SK-MEL-5 (cell line): ENCODE data around the genes RHOC, PPM1J and RSBN1.

GRCh38 chr1:112687968-112689186, 13.9 kb downstream of the MOV10 start:
RAMPAGE:
- cytosol, long total RNA, result no peak
- long total RNA, result no peak
- nucleus, long total RNA, result no peak

DNA sequence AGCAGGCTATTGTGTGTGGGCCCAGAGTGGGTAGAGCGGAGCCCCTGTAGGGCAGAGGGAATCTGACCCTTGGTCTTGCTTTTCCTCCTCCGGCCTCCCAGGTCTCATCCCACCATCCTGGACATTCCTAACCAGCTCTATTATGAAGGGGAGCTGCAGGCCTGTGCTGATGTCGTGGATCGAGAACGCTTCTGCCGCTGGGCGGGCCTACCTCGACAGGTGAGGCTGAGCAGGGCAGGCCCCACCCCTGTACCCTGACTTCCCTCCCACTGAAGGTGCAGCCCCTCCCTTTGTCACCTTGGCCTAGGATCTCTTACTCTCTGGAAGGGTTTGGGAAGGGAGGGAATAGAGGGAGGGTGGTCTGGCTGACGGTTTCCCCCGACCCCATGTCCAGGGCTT, 9.0 kb downstream of the RHOC start:
RAMPAGE:
- cytosol, long total RNA, result no peak
- long total RNA, result no peak
- nucleus, long total RNA, result no peak

RAMPAGE:
- cytosol, long total RNA, result start-site peak on the minus strand at chr1:112707096-112707153, 766 and 735 reads in 2 replicates
- long total RNA, result start-site peak on the minus strand at chr1:112707093-112707164, 198 and 420 reads in 2 replicates
- nucleus, long total RNA, result no peak
These were observed at the start of gene RHOC for GRCh38 chr1:112707045-112707704. Gene RHOC, minus strand, starts transcription at chr1:112707127.

DNA sequence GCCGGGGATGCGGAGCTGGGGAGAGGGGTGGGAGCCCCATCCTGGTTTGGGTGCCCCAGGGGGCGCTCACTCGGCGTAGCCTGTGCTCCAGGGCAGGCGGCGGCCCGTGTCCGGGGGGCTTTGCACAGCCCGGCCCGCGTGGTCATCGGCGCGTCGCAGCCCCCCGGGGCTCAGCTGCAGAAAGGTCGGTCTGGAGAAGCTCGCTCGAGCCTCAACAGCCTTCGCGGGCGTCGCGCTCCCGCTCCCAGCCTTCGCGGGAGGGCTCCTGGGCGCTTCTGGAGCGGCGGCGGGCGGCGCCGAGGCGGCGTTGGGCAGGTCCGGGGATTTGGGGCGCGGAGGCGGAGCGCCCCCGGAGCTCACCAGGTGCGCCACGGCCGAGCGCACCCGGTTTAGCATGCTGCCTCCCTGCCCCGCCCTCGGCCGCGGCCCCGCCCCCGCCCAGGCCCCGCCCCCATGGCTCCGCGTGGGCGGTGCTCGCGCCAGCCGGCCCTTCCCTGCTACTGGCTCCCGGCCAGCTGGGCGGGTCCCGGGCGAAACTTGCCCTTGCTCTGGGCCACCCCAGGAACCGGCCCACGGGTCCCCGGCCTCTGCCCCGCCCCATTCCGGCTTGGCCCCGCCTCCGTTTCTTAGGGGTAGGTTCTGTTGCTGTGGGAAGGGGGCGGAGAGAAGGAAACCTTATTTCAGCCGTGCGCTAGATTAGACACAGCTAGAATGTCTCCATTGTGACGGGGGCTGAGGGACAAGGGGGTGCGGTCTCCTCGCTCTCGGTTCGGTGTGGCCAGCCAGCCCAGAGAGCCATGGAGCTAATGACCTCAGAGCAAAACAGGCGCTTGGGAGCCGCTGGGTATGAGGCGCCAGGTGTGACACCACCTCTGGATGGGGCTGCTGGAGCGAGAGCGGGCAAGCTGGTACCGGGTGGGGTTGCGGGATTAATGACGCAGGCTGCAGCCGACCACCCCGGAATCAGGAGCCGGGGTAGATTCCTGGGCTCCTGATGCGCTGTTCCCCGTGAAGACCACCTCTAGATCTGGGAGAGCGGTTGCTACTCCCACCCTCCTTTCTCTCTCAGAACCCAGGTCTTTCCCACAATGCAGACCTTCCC, at the start of gene PPM1J:
Gene PPM1J, minus strand, starts transcription at position 427 of the 1,102 bp plus-strand sequence.
RAMPAGE:
- cytosol, long total RNA, result no peak
- long total RNA, result no peak
- nucleus, long total RNA, result no peak

GRCh38 chr1:112867520-112867719, 88.6 kb downstream of the SLC16A1 start:
RAMPAGE:
- cytosol, long total RNA, result no peak
- long total RNA, result no peak
- nucleus, long total RNA, result no peak

GRCh38 chr1:112998826-112999491, 43.0 kb upstream of the SLC16A1 start:
RAMPAGE:
- cytosol, long total RNA, result no peak
- long total RNA, result no peak
- nucleus, long total RNA, result no peak

DNA sequence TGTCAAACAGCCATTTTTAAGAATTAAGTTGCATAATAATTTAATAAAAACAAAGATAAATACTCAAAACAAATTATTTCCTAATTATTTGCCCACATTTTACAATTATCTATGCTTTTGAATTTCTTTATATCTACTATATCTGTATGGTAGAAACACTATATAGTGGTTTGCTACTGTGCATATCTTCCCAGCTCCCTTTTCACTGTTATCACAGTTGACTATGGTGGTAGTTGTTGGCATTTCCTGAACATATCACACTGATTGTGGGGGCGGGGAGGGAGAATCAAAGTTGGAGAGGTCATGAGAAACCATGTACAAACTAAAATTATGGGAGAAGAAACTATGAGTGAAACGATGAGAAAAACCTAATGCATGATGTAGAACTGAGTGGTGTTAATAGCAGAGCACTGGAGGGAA, 14.1 kb downstream of the MAGI3 start:
RAMPAGE:
- cytosol, long total RNA, result no peak
- long total RNA, result no peak
- nucleus, long total RNA, result no peak

DNA sequence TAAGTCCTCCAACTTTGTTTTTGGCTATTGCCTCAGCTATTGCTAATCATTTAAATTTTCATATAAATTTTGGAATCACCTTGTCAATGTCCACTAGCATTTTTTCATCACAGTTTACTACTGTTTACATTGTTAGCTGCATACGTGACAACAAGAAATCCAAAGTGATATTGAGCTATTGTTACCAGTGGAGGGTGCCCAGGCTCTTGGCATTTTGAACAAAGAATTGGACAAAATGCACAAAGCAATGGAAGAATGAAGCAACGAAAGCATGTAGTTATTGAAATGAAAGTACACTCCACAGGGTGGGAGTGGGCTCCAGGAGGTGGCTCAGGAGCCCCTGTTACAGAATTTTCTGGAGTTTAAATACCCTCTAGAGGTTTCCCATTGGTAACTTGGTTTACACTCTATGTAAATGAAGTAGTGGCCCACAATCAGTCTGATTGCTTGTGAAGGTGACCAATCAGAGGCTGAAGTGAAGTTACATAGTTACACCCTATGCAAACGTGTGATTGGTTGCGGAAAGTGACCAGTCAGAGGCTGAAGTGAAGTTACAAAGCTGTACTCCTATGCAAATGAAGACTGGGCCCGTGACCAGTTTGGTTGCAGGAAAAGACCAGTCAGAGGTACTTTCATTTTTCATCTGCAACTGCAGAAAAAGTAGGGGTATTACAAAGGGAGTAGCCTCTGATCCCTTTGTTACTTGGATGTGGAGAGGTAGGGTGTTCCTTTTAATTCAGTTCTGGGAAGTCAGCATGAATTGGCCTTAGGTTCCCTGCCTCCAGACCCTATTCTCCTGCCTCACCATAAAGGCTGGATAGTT, 39.0 kb downstream of the MAGI3 start:
RAMPAGE:
- cytosol, long total RNA, result no peak
- long total RNA, result no peak
- nucleus, long total RNA, result no peak

DNA sequence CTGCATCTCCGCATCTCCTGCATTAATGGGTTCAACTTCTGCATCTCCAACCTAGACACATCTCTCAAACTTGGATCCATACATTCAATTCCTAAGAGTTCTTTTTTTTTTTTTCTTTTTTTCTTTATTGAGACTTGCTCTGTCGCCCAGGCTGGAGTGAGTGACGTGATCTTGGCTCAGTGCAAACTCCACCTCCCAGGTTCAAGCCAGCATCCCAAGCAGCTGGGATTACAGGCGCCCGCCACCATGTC, 18.8 kb downstream of the RSBN1 start:
RAMPAGE:
- cytosol, long total RNA, result no peak
- long total RNA, result no peak
- nucleus, long total RNA, result no peak

RAMPAGE:
- cytosol, long total RNA, result no peak
- long total RNA, result no peak
- nucleus, long total RNA, result no peak
These were observed at the start of gene RSBN1 for GRCh38 chr1:113812353-113812788. Gene RSBN1, minus strand, starts transcription at chr1:113812476.

DNA sequence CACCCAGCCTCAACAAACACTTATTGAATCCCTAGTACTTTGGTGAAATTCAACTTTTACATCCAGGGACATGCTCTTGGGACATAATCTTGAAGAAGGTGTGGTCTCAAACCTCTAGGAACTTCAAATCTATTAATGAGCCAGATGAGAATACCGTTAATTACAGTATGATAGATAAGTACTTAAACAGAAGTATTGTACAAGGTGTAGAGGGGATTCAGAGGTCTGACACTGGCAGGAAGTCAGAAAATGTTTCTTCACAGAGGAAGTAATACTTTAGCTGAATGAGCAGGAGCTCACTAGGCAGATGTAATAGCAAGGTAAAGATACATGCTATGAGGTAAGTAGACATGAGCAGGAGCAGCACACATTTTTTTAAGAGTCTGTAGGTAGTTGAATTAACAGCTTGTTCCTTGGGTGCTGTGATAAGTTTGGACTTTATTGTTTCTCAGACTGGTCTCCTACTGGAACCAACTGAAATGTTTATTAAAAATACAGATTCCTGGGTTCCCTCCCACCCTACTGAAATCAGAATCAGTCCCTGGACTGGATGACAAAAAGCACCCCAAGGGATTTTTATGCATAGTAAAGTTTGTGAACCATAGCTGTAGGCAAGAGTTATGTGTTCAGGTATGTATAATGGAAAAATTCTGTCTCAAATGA, 1.1 kb downstream of the AP4B1 start:
RAMPAGE:
- cytosol, long total RNA, result no peak
- long total RNA, result no peak
- nucleus, long total RNA, result no peak

GRCh38 chr1:113954460-113954987, 24.8 kb upstream of the OLFML3 start:
RAMPAGE:
- cytosol, long total RNA, result no peak
- long total RNA, result no peak
- nucleus, long total RNA, result no peak

RAMPAGE:
- cytosol, long total RNA, result no peak
- long total RNA, result no peak
- nucleus, long total RNA, result no peak
These were observed 6.1 kb upstream of the OLFML3 start for GRCh38 chr1:113973086-113973700.

RAMPAGE:
- cytosol, long total RNA, result no peak
- long total RNA, result no peak
- nucleus, long total RNA, result no peak
These were observed 169.7 kb downstream of the TRIM33 start for GRCh38 chr1:114341273-114341784.

DNA sequence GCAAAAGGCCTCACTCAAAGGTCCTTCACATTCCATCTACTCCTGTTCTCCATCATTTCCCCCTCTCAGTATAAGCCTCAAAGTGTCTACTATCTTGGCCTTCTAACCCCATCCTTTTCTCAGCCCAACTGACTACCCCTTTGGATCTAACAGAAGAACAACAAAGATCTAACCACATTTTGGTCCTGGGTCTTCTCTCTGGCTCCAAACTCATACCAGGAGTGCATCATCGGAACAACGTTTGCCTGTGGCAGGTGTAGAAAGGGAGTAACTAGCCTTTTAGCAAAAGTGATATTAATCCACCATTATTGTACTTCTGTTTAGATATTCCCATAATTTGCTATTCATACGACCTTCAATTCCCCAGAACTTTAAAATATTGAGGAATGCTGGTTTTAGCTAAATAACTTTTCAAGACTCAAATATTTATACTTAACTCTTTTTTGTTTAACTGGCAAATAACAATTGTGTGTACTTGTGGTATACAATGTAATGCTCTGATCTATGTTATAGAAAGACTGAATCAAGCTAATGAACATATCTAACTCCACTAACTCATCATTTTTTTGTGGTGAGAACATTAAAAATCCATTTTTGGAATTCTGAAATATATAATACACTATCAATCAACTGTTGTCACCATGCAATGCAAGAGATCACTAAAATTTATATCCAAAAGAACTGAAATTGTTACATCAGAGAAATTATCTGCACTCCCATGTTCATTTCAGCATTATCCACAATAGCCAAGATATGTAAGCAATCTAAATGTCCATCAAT, 90.6 kb downstream of the TRIM33 start:
RAMPAGE:
- cytosol, long total RNA, result no peak
- long total RNA, result no peak
- nucleus, long total RNA, result no peak

DNA sequence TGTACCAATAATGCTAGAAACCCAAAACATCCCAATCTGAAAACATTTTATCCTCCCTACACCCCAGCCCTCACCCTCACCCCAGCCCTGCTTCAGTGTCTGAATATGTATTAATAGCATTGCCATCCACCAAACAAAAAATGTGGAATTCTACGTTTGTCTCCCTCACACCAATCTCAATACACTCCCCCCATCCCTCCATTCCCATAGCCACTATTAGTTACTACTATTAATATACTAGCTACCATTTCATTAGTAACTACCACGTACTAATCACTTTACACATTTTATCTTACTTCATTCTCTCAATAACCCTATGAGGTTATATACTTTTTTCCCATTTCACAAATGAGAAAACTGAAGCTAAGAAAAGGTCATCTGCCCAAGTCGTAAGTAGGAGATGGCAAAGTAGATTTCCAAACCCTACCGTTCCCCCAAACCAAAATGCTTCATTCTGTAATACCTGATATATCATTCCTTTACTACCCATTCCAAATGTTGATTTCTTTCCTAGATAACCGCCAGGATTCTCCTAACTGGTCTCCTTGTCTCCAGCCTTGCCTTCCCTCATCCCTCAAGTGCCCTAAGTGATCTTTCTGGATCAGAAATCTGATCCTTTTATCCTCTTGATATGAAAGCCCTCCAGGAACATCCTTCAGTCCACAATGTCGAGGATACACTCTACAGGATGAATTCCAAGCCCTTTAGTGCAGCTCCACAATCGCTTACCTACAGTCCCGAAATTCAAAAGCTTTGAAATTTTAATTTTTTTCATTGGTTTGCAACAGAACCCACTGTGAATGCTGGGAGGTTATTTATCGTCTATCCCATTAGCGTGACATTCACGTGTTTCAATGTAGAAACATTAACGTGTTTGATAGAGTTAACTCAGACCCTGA, 2.2 kb downstream of the TRIM33 start:
RAMPAGE:
- cytosol, long total RNA, result no peak
- long total RNA, result no peak
- nucleus, long total RNA, result no peak

DNA sequence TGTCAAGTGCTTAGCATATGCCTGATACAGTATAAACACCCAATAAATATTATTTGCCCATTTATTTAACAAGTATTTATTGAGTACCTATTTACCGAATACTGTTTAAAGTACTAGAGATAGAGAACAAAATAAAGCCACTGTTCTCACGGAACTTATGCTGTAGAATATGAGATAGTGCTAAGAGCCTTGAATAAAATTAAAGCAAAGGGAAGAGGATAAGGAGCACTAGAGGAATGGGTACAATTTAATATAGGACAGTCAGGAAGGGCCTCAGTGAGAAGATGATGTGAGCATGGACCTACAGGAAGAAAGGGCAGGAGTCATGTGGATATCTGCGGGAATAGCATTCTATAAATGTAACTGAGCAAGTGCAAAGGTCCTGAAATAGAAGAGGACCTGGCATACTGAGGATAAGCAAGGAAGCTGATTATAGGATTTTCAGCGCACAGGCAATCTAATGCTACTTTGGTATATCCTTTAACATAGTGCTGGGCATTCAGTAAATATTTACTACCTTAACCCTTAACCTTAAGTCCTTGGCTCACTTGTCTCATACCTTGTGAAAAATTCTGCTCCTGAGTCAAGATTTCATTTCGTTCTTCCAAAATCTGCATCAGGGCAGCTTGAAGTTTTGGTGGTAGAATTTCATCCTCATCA, 12.6 kb upstream of the BCAS2 start:
RAMPAGE:
- cytosol, long total RNA, result no peak
- long total RNA, result no peak
- nucleus, long total RNA, result no peak

DNA sequence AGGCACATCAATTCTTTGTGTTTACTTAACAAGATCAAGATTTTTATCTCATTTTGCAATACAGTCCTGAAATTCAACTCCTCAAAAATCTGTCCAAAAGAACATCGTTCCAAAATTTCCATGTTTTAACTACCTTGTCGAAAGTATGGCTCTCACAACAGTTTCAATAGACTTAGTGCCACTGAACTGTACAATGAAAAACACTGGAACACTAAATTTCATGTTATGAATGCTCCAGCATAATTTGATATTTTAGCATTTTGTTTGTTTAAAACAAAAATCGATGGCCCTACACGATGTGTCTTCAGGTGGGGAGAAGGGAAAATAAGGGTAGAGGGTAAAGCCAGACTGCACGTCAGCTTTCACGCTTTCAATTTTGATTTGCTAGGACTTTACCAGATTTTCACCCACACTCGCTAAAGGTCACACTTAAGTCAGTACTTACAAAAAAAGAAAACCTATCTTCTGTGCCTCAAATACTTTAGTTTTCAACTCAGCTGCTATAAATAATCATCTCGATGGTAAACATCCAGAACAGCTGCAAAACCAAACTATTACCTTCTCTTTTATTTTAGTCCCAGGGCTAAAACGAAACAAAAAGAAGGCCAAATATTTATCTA, 1.9 kb downstream of the CSDE1 start:
RAMPAGE:
- cytosol, long total RNA, result no peak
- long total RNA, result no peak
- nucleus, long total RNA, result no peak

DNA sequence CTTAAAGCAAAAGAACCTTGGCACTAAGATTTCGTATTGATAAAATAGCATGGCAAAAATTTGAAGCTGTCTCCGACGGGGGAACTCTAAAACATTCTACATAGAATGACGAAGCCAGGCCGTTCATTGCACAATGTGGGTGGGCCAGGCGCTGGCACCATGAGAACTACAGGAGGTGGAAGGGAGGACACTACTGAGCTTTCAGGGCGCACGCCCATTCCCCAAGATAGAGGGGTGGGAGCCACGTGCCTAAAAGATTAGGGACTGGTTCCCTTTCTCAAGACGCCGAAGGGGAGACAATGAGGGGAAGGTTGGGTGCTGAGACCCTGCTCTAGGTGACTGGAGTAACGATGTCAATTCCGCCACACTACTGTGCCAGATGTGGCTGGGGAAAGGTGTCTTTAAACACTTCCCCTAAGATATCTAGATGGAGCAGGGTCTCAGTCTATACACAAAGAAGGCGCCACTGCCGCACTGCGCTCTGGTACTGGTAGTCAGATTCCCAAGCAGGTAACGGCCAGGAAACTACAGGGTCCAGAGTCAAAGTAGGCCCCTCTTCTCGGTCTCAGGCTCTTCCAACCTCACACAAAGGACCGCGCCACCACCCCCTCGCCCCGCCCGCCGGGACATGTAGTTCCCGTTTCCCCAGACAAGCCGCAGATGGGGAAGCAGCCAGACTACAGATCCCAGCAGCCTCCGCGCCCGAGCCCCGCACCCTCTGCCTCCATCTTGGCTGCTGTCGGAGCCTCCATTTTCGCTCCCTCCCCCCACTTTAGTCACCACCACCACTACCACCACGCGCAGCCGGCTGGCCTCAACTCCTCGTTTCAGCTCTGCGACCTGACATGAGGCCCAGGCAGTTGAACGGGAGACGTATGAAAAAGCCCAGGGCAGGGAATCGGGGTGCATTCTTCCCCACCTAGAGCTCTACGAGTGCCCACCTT, 623 bp downstream of the CSDE1 start:
RAMPAGE:
- cytosol, long total RNA, result no peak
- long total RNA, result no peak
- nucleus, long total RNA, result no peak

DNA sequence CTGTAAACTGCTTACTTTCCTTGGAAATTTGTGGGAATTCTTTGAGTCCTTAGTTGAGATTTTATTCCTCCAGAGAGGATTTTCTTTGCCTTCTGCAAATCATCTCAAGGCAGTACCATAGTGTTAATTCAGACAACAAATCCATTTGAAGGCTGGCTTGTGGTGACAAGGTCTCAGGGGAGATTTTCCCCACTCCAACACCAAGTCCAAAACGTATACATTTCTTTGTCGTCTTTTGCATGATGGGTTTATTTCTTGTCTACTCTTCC, 9.4 kb upstream of the TSPAN2 start:
RAMPAGE:
- cytosol, long total RNA, result no peak
- long total RNA, result no peak
- nucleus, long total RNA, result no peak